Metastatic Lung Carcinoma in the Adrenal Gland (tissue), 1 donor: ENCODE results near the gene CD2.

GRCh38 chr1:115727616-115728354 lies 40.7 kb downstream of the CASQ2 start:
- PRO-cap: no peak

- PRO-cap: no peak
Observed at GRCh38 chr1:116066392-116066976, 44.7 kb upstream of the MAB21L3 start.

DNA sequence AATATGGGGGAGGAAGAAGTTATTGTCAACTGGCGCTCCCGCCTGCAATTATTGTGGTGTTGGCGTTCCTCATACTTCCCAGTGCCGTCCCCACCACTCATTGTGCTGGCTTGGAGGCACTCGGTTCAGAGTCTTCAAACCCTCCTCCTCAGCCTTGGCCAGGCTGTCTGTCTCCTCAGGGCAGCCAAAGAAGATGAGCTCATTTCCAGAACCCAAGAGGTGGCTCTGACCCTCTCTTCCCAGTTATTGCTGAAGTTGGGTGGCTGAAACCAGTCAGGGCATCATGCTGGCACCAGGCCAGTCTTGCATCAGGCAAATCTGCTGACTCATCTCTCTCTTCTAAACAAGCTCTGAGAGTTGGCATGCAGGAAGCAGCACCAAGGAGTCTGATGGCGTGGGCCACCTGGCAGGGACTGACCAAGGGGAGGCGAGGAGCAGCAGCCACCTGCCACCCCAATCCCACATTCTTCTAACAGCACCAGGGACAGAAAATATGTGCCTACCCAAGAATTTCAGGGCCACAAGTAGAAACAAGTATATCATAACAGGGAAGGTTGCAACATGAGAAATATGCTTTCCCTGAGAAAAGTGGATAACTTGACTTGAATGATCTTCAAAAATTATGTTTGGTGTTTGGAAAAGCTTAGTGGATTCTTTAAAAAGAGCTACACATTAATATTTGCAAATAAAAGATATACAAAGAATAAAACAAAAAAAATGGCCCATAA lies 104.8 kb upstream of the ATP1A1 start:
- PRO-cap: no peak

DNA sequence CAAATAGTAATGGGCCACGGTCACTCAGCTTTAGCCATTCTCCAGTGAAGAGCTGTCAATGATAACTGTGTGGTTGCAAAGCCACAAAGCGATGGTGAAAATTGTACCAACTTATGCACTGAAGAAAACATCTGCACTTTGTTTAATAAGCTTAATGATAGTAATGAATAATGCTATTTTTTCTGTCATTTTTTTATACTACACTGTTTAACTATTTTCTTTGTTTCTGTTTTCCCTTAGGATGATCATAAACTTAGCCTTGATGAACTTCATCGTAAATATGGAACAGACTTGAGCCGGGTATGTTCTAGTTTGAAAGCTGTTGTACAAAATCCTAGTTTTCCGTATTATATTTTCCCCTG lies 11.5 kb downstream of the ATP1A1 start:
- PRO-cap: no peak

- PRO-cap: no peak
Observed at GRCh38 chr1:116389354-116389945, 16.4 kb downstream of the ATP1A1 start.

DNA sequence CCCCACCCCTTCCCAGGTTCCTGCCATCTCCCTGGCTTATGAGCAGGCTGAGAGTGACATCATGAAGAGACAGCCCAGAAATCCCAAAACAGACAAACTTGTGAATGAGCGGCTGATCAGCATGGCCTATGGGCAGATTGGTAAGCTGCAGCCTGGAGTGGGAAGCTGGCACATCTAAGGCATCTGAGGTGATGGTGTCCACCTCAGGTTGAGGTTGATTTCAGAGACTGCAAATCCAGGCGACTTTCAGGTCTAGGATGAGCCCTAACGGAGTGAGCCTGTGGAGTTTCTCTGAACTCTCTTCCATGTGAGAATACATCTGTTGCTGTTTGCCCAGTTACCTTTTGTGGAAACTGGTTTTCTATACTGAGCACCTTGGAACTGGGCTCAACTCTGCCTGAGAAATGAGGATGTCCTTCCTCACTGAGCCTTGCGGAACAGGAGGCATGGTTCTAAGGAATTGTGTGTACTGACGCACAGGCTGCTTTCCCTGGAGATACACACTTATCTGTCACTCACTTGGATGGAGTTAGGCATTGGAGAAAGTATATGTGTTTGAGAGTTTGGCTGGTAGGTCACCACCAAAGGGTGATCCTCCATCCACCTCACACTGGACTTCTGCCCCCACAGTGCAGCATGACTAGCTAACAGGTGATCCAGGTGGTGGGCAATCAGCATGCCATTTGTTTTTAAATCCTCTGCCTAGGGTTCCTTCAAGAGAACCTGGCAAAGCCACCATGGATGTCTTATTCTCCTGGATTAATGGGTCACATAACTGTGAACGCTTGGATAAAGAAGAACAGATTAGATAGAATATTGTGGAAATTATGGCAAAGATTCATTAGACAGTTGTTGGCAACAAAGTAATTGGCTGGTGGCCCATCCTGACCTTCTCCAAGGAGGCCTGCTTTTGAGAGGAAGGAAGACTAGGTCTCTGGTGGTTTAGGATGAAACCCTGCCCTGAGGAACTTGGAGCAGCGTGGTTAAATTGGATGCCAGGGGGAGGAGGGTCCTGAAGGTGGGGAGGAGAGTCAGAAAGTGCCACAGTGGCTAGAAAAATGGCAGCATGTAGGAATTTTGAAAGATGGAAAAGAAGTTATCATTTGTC lies 26.7 kb downstream of the ATP1A1 start:
- PRO-cap: no peak

- PRO-cap: no peak
Observed at GRCh38 chr1:116402345-116403081, 29.5 kb downstream of the ATP1A1 start.

DNA sequence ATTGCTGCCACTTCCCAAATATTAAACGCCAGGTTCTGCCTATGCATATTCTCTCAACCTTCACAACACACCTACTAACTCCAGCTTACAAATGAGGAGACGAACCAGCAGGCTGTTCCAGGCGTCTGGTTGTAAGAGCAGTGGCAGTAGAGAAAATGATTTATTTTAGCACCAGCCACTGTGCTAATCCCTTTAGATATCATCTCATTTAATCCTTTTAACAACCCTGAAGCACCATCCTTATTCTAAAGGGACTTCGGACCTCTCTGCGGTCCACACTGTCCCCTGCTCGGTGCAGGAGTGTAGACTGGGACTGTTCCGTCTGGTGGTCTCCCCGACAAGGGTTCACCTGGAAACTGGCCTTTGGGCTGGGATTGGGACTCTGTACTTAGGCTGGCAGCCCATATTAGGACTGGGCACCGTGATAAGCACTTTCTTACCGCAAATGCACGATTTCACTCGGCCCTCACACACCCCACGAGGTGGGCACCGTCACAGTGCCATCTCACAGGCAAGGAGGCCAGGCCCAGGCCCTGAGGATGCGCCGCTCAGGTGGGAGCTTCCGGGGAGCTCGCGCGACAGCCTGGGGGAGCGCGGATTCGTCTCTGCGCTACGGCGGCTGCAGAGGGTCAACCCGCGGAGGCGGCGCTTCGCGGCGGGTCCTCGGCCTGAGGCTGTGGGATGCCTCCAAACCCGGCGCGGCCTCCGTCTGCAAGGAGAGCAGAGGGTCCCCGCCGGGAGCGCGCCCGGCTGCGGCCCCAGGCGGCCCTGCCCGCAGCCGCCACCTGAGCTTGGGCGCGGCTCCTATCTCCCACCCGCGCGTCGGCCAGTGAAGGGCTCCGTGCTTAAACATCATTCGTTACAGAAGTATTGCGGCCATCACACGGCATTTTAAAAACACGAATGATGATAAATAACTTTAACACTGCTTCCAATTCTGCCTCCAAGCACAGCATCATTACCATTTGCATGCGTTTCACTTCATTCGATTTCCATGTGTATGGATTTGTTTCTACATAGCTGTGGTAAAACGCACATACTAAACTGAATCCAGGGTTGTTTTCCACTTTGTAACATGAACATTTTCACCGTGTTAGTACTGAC lies 45.3 kb downstream of the ATP1A1 start:
- PRO-cap: bidirectional peak, plus-strand start at position 629 of the sequence, minus-strand start at position 550 of the sequence

DNA sequence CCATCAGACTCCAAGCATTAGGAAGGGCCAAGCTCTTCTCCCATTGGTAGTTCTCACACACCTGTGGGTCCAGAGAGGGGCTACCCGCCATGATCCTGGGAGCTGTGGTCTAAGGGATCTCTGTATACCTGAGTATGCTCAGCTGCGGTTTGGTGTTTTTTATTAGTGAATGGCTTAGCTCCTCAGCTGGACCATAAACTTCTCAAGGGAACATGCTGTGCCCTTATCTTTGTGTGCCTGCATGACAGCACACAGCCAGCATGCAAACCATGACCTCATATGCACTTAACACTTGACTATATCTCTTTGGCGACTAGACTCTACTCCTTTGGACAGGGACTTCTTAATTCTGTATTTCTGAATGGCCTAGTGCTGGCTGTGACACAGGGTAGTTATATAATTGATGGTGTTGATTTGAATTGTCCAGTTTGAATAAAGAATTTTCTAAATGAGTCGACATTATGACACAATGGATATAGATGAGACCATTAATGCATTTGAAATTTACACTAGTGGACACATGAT lies 94.4 kb downstream of the CD58 start:
- PRO-cap: no peak

GRCh38 chr1:116537073-116537642 lies 33.7 kb downstream of the CD58 start:
- PRO-cap: no peak

DNA sequence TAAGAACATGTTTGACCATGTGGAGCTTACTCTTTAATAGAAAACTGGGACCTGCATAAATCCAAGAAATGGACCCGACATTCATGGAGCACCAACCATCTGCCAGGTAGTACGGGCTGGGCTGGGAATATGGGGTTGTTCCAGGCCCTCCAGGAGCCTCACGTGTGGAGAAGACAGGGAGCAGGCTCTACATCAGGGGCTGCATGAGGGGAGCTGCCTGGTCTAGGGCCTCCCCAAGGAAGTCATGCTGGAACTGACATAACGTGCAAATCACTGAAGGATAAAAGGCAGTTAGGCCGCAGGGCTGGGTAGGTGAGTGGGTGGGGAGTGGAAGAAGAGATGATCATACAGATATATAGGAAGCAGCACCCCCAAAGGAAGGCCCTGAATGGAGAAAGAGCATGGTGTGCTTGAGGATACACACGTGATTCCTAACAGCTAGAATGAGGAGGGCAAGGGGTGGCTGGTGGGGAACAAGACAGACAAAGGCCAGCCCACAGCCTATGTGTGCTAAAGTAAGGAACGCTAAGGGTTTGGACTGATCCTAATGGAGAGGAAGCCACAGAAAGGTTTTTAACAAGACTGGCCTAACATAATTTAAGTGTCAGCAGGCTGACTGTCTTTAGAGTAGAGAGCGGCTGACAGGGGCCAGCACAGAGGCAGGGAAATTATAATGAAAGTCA lies 26.0 kb downstream of the CD58 start:
- PRO-cap: no peak

- PRO-cap: no peak
Observed at GRCh38 chr1:116553330-116553895, 17.4 kb downstream of the CD58 start.

DNA sequence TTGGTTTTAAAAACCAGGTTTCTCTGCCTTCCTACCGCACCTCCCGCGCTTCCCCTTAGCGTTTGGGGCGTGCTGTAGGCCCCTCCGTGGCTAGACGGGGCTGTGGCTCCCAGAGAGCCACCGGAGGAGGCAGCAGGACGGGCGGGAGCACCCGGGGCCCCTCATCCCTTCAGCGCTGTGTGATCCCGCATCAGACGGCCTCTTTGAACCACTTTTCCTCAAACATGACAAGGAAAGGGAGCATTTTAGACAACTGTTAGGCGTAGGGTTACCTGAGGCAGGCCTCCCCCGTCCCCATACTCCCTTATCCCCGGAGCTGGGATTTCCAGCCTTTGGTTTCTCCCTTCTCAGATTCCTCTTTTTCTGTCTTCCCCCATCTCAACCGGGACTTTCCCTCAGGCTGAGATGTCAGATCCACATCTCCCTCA lies 540 bp upstream of the CD58 start:
- PRO-cap: no peak

GRCh38 chr1:116696578-116696999 lies 29.1 kb upstream of the IGSF3 start:
- PRO-cap: no peak

DNA sequence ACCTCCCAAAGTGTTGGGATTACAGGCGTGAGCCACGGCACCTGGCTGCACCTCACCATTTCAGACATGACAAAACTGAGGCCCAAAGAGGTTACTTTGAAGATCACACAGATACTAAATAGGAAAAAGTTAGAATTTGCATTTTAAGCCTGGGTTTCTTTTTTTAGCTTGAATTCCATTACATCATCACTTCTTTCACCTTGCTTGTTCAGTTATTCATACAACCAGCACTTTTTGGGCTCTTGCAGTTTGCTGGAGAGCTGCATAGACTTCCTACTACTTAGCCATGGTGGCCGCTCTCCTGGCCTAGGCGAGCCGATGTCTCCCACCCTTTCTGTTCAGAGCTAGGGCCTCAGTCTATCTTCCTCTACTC lies 16.3 kb upstream of the CD2 start:
- PRO-cap: no peak

GRCh38 chr1:116754029-116754770 lies at the start of gene CD2:
CD2 (plus strand) TSS chr1:116754430.
- PRO-cap: bidirectional peak, plus-strand start at chr1:116754464, minus-strand start at chr1:116754353

- PRO-cap: no peak
Observed at GRCh38 chr1:117363377-117364429, 3.5 kb upstream of the MAN1A2 start.

- PRO-cap: no peak
Observed at GRCh38 chr1:117367876-117368219, 599 bp downstream of the MAN1A2 start.

DNA sequence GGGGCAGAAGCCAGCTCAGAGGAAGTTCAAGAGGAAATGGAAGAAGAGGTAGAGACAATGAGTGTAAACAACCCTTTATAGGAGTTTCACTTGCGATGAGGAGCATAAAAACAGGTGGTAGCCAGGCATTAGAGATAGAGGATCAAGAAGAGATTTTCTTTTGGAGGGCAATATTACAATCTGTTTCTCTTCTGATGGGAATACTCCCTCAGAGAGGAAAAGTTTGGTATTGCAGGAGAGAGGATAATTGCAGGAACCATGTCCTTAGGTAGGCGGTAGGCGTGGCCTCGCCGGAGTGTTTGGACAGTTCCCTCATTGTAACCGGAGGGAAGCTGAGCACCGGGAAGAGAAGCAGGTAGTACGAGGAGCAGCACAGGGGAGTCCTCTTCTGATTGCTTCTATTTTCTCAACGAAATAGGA lies 68.4 kb upstream of the TENT5C start:
- PRO-cap: unidirectional peak, plus-strand start at position 347 of the sequence

- PRO-cap: no peak
Observed at GRCh38 chr1:117599876-117600316, 6.0 kb upstream of the TENT5C start.